SJSA1 (cell line): ENCODE results near the genes PBXIP1, EFNA1, THBS3 and PKLR.

DNA sequence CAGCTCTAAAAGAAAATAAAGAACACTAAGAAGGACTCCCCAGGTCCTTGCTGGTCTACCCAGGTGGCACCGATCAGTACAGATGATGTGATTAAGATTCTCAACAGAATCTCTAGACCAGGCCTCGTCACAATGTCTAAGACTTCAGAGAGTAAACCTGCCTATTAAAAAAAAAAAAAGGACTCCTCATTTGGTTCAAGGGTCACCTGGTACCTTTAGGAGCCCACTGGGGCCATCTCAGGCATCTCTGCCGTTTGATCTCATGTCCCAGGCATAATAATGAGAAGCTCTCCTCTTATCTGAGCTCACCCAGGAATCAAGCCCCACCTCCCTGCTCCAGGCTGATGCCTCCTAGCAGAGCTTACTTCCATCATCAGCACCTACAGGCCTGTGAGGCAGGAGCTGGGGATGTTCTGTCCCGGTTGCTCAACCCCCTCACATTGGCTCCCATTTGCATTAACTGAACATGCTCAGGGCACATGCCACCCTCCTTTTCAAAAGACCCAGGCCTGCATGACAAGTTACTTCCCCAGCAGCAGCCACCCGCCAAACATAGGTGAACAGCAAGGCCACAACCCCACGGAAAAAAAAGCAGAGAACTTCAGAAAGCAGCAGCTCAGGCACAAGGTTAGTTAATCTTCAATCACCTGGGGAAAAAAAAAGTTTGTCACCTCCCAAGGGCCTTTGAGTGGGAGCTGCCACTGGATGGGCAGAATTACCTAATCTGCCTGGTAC lies 4.7 kb downstream of the KCNN3 start:
- RAMPAGE, long total RNA = no peak

- RAMPAGE, long total RNA = no peak
Measured at GRCh38 chr1:154955701-154956643, at the start of gene PBXIP1. Gene PBXIP1, minus strand, starts transcription at chr1:154956099.

DNA sequence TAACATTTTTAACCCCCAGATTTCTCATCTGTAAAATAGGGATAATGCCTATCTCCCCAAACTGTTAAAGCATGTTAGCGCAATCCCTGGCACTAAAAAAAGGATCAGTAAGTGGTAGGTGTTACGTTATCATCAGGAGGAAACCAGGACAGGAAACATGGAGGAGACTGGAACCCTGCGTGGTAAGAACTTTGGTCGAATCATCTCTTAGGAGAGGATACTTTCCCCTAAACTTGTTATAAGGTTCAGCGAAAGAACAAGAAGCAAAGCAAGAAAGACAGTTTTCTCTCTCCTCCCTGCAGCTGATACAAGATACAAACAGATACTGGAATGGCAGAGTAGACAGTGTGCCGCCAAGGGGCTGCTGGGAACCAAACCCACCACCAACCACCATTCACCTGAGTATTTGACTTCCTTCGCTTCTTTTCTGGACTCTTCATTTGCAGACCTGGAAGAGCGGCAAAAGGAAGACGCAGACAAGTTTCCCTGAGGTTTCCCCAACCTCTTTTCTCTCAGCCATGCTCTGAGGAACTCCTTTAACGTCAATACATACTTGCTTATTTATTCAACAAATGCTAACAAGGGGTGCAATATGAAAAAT lies 903 bp downstream of the PYGO2 start:
- RAMPAGE, long total RNA = no peak

DNA sequence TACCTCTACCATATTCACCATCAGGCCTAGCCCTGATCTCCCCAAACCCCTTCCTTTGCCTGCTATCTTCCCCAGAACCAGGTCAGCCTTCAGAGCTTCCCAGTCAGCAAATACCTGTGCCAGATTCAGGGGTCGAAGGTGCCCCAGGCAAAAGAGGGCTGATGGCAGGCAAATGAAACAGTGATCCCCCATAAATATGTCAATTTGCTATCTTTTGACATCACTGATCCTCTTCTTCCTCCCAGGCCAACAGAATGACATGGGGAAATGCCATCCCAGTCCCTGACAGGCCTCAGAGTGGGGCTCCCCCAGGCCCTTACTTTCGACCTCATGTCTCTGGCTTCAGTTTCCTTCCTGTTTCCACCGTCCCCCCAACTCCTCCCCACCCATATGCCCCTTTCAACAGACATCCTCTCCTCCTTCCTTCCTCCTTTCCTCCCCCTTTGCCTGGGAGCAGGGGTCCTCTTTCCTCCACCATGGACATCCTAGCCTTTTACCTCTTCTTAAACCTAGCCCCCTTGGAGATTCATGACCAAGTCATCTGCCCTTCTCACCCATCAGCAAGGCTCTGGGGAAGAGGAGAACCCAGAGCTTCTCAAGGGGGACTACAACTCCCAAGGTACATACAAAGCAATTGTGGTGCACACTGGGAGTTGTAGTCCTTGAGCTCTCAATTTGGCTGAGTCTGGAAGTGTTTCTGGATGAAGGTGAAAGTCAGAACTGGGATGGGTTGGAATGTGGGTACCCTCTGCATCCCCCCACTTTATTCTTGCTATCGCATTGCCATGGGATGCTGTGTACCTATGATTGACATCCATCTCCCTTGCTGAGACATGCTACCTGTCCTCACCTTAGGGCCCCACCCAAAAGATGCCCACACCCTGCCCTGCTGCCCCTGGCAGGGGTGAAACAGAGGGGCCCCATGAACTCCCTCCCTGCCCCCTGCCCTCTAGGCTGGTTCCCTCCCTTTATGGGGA lies 4.1 kb downstream of the ZBTB7B start:
- RAMPAGE, long total RNA = no peak

- RAMPAGE, long total RNA = no peak
Measured at GRCh38 chr1:155013772-155014177, 11.2 kb downstream of the ZBTB7B start.

GRCh38 chr1:155018165-155018743 lies 15.3 kb downstream of the DCST2 start:
- RAMPAGE, long total RNA = no peak

DNA sequence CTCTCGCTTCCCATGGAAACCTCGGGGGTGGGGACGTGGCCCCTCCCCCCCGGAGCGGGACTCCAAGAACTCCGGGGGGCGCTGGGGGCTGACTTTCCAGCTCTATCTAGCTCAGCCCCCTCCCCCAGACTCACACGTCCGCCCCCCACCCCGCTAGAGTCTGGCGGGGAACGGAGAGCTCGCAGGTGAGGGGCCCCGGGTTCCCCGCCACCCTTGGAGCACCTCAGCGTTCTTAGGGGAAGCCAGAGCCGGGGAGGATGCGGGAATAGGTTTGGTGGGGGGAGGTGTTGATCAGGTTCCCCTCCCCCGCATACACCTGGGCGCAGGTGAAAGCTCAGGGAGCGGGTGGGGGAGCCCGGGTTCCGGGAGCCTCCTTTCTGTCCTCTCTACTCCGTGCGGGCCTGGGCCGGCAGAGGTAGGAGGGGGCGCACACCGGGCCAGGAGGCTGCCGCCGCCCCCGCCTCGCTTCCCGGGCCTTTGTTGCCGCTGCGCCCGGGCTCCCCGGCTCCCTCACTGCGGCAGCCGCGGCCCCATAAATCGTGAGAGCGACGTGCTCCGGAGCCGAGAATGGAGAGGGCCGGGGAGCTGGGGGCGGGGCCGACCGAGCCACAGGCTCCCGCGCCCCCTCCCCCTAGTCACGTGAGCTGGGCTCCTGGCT lies 1.9 kb downstream of the EFNA3 start:
- RAMPAGE, long total RNA = no peak

GRCh38 chr1:155103357-155103789 lies 24.3 kb upstream of the EFNA1 start:
- RAMPAGE, long total RNA = no peak

- RAMPAGE, long total RNA = no peak
Measured at GRCh38 chr1:155104838-155105346, 22.8 kb upstream of the EFNA1 start.

- RAMPAGE, long total RNA = no peak
Measured at GRCh38 chr1:155107300-155108298, 20.1 kb upstream of the EFNA1 start.

GRCh38 chr1:155127837-155128401 lies at the start of gene EFNA1:
Gene EFNA1, plus strand, starts transcription at chr1:155127876.
- RAMPAGE, long total RNA = no peak

- RAMPAGE, long total RNA = no peak
Measured at GRCh38 chr1:155165869-155167230, 6.8 kb downstream of the KRTCAP2 start.

- RAMPAGE, long total RNA = no peak
Measured at GRCh38 chr1:155167327-155168226, 5.5 kb downstream of the KRTCAP2 start.

DNA sequence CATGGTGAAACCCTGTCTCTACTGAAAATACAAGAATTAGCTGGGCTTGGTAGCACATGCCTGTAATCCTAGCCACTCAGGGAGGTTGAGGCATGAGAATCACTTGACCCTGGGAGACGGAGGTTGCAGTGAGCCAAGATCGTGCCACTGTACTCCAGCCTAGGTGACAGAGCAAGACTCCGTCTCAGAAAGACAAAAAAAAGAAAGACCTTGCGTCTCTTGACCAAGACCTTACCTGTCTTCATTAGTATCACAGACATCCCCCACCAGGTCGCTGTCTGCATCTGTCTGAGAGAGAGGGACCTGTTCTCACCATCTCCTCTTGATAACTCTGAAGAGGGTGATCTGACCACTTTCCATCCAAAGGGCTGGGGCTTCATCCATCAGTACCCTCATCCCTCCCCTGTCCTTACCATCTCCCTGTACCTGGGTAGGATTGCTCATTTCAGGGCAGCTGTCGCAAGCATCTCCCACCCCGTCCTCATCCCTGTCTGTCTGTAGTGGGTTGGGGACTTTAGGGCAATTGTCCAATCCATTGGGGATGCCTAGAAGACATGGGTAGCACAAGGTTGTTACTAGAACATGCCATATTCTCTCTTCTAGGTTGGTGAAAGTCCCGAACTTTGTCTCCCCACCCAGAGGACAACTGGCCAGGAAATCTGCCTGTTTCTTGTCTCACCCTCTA lies 8.0 kb downstream of the THBS3 start:
- RAMPAGE, long total RNA = no peak

DNA sequence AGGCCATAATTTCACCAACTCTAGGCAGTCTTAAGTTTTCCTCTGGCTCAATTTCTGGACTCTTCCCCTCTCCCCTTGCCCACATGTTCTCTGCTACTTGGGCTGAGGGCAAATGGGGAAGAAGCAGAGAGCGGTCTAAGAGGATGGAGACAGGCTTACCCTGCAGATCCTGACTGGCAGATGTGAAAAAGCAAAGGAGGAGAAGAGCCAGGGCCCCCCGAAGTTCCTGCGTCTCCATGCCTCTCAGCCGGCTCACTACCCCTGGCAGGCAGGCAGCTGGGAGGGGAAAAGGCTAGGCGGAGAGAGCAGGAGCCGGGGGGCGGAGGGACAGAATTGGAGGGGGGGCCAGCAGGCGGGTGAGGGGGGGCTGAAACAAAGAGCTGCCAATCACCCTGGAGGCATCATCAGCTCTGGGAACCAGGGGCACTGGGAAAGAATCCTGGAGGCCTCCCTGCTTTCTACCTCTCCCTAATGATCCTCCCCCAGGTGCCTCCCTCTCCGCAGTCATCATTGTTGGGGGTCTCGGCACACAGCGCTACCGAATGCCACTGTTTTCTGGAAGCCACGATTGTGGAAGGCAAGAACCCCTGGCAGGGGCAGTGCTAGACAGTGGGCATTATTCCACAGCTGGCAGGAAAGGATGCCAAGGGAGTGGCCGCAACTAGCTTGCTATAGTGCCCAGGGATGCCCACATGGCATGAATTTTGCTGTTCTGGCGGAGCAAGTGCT lies at the start of gene THBS3:
Gene THBS3, minus strand, starts transcription at position 259 of the 729 bp plus-strand sequence.
- RAMPAGE, long total RNA = no peak

- RAMPAGE, long total RNA = no peak
Measured at GRCh38 chr1:155209455-155209880, 973 bp downstream of the MTX1 start.

DNA sequence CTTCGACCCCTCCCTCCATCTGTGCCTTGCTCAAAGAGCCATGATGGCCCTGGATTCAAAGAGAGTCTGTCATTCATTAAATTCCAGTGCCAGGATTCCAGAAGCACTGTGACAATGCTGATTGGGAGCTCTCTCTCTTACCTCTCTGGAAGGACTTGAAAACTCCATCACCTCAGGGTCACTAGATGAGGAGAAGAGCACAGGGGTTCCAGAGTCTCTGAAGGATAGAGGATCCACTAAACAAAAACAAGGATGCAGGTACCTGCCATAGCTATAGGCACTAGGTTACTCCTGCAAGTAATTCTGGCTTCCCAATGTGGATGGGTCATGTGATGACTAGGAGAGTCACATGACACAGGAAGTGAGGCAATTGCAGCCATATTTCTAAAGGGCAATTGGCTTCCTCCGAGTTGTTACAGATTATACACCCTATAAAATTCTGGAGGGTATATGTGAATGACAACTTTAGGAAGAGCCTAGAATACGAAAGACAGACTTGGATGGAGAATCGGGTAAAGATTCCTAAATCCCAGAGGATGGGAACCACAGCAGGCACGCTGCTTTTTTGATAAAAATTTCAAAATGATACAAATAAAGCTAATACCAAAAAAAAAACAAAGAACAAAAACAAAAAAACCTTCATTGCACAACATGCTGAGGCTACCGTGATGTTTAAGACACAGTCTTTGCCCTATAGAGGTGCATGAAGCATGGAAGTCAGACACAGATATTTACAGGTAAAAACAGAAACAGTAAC lies 10.4 kb downstream of the MTX1 start:
- RAMPAGE, long total RNA = no peak

GRCh38 chr1:155220220-155220599 lies 11.7 kb downstream of the MTX1 start:
- RAMPAGE, long total RNA = no peak

DNA sequence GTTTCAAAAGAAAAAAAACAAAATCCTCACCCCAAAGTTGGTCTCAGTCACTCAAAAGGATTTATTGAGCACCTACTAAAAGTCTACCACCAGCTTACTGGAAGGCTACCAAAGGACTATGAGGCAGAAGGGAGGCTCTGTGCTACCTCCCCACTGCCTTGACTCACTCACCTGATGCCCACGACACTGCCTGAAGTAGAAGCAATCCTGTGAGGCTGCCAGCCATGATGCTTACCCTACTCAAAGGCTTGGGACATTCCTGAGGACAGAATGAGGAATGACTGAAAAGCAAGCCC lies 642 bp downstream of the GBA1 start:
- RAMPAGE, long total RNA = no peak

DNA sequence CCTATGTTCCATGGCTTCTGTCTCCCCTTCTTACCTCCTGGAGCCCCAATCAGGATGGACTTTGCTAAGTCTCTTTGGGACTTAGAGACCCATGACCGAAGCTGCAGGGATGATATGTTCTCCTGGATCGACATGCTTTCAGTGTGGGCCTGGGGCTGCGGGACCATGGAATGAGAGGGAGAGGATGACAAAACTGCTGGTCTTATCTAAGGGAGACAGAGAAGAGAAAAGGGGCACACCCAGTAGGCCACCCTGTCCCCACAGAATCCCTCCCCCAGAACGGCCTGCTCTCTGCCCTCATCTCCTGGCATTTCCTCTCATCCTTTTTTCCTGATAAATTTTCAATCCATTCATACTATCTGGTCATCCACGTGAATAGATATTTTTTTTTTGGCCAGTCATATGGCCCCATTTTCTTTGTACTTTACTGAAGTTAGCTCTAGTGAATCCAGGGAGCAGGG lies at the start of gene PKLR:
Gene PKLR, minus strand, starts transcription at position 177 of the 461 bp plus-strand sequence.
- RAMPAGE, long total RNA = no peak